ENCODE results near the genes MAP4, UQCRC1 and PRKAR2A.

GRCh38 chr3:47612186-47612724 is 33.6 kb upstream of the CSPG5 start:
- PRO-cap, 2 experiments, result no peak in any of the 2 experiments

GRCh38 chr3:47661170-47661732 is 82.6 kb upstream of the CSPG5 start:
- PRO-cap, 2 experiments, result no peak in any of the 2 experiments

- PRO-cap, 2 experiments, result no peak in any of the 2 experiments
Observed at GRCh38 chr3:47715154-47715942, 66.3 kb downstream of the SMARCC1 start.

- PRO-cap, 2 experiments, result peak in 2 of 2 experiments; most common plus-strand start chr3:47803458 (in 2); most common minus-strand start chr3:47803398 (in 1)
Observed at GRCh38 chr3:47803207-47803981, 456 bp downstream of the DHX30 start.

DNA sequence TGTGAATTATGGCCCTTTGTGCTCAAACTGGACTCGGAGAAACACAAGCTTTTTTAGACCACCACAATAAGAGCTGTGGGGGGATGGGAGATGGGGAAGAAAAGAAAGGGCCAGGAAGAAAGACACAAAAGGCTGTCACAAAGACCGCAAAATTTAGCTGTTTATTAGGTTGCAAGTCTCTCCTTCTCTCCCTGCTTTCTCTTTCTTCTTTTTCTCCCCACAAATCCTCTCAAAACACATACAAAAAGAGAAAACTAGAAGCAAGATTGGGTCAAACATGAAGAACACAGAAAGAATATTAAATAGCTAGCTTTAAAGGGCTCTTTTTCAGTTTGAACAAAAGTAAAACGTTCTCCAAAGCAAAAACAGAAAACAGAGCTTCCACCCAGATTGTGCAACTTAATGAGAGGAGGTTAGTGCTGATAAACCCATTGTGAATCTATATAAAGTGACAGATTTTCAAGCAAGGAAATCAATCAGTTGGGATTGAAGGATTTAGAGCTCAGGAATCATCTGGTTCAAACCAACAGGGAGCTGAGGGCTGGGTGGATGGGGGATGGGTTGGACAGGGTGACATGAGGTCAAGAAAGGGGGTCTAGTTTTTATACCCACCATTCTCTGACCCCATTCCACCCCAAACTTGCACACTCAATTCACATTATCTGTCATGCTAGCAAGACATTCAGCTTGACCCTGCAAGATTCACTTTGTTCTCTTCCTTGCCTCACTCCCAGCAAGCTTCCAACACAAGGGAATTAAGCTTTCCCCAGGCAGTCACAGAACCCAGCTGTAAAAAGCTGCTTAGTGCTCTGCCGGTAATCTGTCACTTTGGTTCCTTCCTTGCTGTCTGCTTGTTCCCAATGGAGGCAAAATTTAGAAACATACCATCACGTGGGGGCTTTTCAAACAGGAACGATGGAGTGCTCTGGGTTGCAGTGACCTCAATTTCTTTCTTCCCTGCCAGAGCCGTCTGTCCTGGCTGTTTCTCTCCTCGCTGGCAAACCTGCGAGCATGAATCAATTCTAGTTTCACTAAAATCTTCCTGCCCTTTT is 87.5 kb downstream of the DHX30 start:
- PRO-cap, 2 experiments, result peak in 2 of 2 experiments; most common minus-strand start position 830 of the sequence (in 2)

DNA sequence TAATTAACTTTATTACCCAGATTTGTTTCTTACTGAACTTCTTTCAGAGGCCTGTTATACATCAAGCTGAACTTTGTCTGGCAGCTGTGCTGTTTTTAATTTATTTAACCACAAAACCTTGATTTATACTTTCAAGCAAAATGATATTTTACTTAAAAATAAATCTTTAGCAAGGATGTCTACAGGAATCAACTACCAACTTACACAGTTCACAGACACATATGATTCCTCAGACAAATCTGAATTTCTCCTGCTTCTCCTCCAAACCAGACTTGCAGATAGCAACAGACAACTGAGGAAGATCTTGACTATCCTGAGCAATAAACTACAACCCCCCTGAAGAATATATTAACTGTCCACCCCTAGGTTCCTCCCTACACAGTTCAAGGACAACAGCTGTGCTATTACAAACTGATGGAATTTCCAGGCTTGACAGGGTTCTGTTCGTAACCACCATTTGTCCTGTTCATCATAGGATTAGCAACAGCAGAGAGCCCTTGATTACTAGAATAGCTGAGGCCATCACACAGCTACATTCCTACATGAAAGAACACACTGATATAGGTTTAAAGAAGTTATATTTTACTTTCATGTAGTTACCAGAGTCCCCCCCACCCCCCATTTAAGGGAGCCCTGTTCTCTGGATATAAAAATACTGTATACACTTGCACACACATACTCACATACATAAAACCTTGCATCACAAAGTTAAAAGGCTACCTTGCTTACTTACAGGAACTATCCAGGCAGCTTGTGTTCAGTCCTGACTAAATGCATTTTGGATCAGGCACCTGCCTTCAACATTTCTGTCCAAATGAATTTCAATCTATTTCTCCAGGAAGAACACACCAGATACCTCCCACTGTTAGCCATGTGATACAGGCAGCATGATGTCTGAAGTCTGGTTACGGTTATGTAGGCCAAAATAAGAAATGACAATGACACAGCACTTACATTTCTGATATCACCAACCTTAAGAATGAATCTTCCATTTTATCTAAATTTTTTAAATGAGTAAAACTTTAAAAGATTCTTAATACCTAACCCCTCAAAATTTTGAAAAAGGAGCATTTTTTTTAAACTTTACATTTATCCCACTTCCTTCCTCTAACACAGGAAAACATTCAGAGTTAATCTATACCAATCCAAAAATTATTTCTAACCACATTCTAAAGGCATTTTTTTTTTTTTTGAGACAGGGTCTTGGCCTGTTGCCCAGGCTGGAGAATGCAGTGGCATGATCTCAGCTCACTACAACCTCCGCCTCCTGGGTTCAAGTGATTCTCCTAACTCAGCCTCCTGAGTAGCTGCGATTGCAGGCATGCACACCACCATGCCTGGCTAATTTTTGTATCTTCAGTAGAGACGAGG is at the start of gene MAP4:
TSS of gene MAP4 (minus strand) at position 816 of the 1,371 bp plus-strand sequence.
- PRO-cap, 2 experiments, result peak in 1 of 2 experiments; most common minus-strand start position 812 of the sequence (in 1)

DNA sequence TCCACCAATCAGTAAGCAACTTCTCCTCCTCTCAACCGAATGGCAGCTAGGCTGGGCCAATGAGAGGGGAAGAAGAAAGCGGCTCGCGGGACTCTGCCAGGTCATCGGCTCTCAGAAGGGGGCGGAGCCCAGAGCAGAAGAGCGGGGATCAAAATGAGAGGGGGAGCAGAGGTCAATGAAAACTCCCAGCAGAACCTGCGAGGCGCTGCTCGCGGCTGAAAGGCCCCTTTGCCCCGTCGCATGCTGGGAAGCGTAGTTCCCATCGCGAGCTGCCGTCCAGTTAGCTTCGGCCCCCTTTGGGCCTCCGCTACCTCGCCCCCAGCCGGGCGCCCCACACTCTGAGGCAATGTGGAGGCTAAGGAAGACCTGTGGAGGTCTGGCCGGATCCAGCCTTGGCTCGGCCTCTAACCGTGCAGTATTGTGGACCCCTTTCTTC is 268 bp upstream of the CDC25A start:
- PRO-cap, 2 experiments, result peak in 2 of 2 experiments; most common plus-strand start position 178 of the sequence (in 1)

- PRO-cap, 2 experiments, result peak in 1 of 2 experiments; most common plus-strand start chr3:48215627 (in 1)
Observed at GRCh38 chr3:48215294-48216409, 7.6 kb upstream of the CAMP start.

DNA sequence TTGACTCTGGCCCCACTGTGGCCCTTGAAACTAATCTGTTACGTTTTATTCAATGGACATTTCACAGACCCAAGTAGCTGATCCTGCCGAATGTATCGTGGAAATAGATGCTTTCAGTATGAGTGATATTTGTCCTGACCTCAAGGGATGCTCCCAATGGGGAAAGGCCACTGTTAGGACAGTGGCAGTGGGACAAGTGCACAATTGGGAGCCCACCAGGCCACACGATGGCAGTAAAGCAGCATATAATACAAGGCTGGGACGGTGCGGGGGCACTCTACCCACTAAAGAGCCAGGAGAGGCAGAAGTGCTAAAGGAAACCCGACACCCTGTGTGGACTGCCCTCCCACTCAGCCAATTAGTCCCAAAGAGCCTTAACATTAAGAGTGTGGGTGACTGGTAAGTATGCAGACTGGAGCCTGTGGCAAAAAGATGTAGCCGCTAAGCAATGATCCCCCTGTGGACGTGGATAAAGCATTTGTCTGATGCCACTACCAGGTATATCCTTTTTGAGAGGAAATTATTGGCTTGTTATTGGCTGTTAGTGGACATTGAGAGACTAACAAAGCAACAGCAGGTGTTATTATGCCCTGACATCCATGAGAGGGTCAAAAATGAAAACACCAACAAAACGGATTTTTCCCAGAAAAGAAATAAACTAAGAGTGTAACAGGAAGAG is 8.1 kb upstream of the ZNF589 start:
- PRO-cap, 2 experiments, result peak in 1 of 2 experiments; most common plus-strand start position 287 of the sequence (in 1)

DNA sequence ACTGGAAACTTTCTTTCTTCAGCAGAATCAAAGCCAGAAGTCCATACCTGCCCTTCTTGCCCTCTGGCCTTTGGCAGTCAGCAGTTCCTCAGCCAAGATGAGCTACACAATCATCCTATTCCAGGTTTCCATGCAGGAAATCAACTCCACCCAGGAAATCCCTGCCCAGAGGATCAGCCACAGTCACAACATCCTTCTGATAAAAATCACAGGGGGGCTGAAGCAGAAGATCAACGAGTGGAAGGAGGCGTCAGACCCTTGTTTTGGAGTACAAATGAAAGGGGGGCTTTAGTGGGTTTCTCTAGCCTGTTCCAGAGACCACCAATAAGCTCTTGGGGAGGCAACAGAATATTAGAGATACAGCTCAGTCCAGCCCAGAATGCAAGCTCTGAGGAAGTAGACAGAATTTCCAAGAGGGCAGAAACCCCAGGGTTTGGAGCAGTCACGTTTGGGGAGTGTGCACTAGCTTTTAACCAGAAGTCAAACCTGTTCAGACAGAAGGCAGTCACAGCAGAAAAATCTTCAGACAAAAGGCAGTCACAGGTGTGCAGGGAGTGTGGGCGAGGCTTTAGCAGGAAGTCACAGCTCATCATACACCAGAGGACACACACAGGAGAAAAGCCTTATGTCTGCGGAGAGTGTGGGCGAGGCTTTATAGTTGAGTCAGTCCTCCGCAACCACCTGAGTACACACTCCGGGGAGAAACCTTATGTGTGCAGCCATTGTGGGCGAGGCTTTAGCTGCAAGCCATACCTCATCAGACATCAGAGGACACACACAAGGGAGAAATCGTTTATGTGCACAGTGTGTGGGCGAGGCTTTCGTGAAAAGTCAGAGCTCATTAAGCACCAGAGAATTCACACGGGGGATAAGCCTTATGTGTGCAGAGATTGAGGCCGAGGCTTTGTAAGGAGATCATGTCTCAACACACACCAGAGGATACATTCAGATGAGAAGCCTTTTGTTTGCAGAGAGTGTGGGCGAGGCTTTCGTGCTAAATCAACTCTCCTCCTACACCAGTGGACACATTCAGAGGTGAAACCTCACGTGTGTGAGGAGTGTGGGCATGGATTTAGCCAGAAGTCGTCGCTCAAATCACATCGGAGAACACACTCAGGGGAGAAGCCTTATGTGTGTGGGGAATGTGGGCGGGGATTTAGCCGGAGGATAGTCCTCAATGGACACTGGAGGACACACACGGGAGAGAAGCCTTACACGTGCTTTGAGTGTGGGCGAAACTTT is 27.4 kb downstream of the ZNF589 start:
- PRO-cap, 2 experiments, result no peak in any of the 2 experiments

GRCh38 chr3:48466716-48467690 is 973 bp downstream of the TREX1 start:
- PRO-cap, 2 experiments, result no peak in any of the 2 experiments

GRCh38 chr3:48560682-48561494 is 2.7 kb downstream of the UCN2 start:
- PRO-cap, 2 experiments, result peak in 2 of 2 experiments; most common plus-strand start chr3:48561295 (in 1); most common minus-strand start chr3:48561129 (in 1)

GRCh38 chr3:48597785-48598102 is 2.6 kb upstream of the COL7A1 start:
- PRO-cap, 2 experiments, result no peak in any of the 2 experiments

GRCh38 chr3:48598103-48598616 is 3.0 kb upstream of the COL7A1 start:
- PRO-cap, 2 experiments, result peak in 1 of 2 experiments; most common plus-strand start chr3:48598515 (in 1); most common minus-strand start chr3:48598409 (in 1)

GRCh38 chr3:48608801-48610048 is at the start of gene UQCRC1:
Gene UQCRC1 (minus strand): TSS chr3:48609646.
- PRO-cap, 2 experiments, result peak in 2 of 2 experiments; most common plus-strand start chr3:48609769 (in 1); most common minus-strand start chr3:48609646 (in 2)

DNA sequence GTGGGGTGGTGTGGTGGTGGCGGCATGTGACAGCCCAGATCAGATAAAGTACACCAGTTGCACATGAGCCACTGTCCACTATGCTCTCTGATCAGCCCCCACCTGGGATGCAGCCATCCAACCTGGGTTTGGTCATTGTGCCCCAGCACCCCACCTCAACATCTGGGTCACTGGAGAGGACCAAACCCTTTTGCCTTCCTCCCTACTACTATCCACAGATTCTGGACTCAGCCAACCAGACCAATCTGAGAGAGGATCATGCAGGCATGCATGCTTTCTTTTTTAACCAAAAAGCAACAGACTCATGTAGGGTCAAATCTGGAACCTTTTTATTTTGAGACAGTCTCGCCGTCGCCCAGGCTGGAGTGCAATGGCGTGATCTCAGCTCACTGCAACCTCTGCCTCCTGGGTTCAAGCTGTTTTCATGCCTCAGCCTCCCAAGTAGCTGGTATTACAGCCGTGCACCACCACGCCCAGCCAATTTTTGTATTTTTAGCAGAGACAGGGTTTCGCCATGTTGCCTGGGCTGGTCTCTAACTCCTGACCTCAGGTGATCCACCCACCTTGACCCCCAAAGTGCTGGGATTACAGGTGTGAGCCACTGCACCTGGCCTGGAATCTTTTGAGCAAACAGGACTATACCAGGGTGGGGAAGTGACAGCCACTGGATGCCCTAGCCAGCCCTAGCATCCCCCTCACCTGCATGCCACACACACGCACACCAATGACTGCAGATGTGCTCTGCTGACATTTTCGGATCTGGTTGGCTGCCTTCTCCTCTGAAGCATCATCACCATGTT is 3.3 kb upstream of the NCKIPSD start:
- PRO-cap, 2 experiments, result no peak in any of the 2 experiments

GRCh38 chr3:48690954-48691341 is 5.2 kb upstream of the NCKIPSD start:
- PRO-cap, 2 experiments, result no peak in any of the 2 experiments

- PRO-cap, 2 experiments, result peak in 2 of 2 experiments; most common plus-strand start chr3:48695619 (in 1); most common minus-strand start chr3:48695406 (in 1)
Observed at GRCh38 chr3:48695148-48695910, 9.6 kb upstream of the NCKIPSD start.

DNA sequence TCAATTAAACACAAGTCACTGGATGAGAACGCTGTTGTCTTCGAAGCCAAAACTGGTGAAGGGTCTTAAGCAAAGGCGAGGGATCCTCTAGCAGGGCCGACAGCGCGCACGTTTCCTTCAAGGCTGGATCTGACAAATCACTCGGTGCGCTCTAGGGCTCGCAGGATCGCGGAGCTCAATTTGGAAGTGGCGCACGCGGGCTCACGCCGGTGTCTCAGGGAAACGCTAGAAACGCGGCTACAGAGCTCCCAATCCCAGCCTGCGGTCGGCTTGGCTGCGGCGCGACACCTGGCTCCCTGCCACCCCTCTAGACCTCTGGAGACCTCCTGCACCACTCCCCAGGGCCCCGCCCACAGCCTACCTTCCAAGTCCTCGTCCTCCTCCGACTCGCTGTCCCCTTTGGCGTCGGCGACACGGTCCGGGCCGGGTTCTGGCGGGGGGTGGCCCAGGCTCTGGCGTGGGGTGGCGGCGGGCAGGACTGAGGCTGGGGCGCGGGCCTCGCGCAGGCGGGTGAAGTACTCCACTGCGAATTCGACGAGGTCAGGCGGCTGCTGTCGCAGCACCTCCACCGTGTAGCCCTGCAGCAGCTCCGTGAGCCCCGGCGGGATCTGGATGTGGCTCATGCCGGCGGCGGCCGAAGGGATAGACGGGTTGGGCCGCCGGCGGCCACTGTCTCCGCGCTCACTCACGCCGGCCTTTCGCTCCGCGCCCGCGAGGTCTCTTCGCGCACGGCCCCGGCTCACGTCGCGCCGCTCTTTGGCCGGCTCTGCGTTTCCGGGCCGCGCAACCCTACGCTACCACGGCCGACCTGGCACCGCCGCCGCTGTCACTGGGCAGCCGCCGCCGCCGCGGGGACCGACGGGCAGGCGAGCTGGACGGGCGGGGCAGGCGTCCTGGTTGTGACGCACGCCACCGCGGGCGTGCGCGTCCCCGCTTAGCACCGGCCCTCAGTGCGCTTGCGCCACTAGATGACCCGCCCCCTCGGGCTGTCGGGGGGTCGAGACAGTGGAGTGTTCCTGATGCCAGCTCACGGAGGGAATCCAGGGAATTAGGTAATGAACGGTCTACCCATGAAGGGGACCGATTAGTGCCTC is at the start of gene PRKAR2A:
TSS of gene PRKAR2A (minus strand) at position 901 of the 1,094 bp plus-strand sequence.
- PRO-cap, 2 experiments, result peak in 2 of 2 experiments; most common plus-strand start position 367 of the sequence (in 1); most common minus-strand start position 831 of the sequence (in 2)

GRCh38 chr3:48918192-48918564 is 464 bp upstream of the ARIH2 start:
- PRO-cap, 2 experiments, result no peak in any of the 2 experiments

Data from heart right ventricle (tissue), 2 donors.